K562 (cell line): ENCODE data around the genes TGM5 and EIF3J.

- RAMPAGE, long total RNA = no peak
- RRBS = no CpG with 5 or more reads among the region's 9 CpGs
PRO-cap:
- standard = no peak
- CoPRO, capped RNA only, 2 experiments = no peak in any of the 2 experiments
- CoPRO, capped and uncapped RNA, 2 experiments = no peak in any of the 2 experiments
- CoPRO, uncapped RNA only, 2 experiments = no peak in any of the 2 experiments
CAGE:
- cytosol, long polyA plus RNA = no peak
- long polyA plus RNA = no peak
- nucleolus, long total RNA = no peak
- nucleus, long polyA plus RNA = no peak
Measured at GRCh38 chr15:43266752-43267350, at the start of gene TGM5. Gene TGM5, minus strand, starts transcription at chr15:43266928.

DNA sequence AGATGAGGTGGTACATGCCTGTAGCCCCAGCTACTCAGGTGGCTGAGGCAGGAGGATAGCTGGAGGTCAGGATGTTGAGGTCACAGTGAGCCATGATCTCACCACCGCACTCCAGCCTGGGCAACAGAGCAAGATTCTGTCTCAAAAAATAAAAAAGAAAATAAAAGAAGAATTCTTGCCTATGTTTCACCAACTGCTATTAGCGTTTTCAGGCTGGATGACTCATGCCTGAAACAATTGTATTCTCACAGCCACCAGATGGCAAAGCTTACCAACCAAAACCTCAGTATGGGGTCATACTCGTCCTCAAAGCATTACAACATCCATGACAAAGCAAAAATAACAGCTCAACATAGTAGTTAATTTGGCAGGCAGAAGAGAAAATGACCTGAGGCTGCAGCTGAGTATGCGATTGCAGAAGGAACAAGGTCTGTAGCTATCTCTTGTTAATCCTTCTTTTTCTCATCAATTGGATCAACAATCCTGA, 52.2 kb downstream of the TP53BP1 start:
- RAMPAGE, long total RNA = no peak
- RRBS = no CpG with 5 or more reads among the region's 4 CpGs
PRO-cap:
- standard = no peak
- CoPRO, capped RNA only, 2 experiments = no peak in any of the 2 experiments
- CoPRO, capped and uncapped RNA, 2 experiments = no peak in any of the 2 experiments
- CoPRO, uncapped RNA only, 2 experiments = no peak in any of the 2 experiments
CAGE:
- cytosol, long polyA plus RNA = no peak
- long polyA plus RNA = no peak
- nucleolus, long total RNA = no peak
- nucleus, long polyA plus RNA = no peak

DNA sequence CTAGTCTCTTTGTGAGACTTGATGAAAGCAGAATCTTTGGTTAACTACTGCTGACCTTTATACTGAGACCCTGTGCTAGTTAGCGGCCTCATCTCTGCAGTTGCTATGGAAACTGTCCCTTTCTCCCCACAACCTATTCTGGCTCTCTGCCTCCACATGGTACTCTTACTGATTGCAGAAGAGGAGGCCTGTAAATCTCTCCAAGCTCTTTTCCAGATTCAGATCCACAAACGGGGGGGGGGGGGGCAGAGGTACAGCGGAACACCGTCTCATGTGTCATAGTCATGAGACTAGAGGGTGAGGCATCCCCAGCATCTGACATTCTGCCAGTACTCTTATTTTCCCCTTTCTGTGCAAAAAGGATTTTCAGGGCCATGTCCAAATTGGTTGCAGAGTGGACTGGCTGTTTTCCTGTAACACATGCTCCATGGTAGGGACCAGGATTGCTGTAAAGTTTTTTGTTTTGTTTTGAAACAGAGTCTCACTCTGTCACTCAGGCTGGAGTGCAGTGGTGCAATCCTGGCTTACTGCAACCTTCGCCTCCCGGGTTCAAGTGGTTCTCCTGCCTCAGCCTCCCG, 8.4 kb upstream of the MAP1A start:
- RAMPAGE, long total RNA = no peak
- RRBS = no CpG with 5 or more reads among the region's 7 CpGs
PRO-cap:
- standard = no peak
- CoPRO, capped RNA only, 2 experiments = no peak in any of the 2 experiments
- CoPRO, capped and uncapped RNA, 2 experiments = no peak in any of the 2 experiments
- CoPRO, uncapped RNA only, 2 experiments = no peak in any of the 2 experiments
CAGE:
- cytosol, long polyA plus RNA = no peak
- long polyA plus RNA = no peak
- nucleolus, long total RNA = no peak
- nucleus, long polyA plus RNA = no peak

DNA sequence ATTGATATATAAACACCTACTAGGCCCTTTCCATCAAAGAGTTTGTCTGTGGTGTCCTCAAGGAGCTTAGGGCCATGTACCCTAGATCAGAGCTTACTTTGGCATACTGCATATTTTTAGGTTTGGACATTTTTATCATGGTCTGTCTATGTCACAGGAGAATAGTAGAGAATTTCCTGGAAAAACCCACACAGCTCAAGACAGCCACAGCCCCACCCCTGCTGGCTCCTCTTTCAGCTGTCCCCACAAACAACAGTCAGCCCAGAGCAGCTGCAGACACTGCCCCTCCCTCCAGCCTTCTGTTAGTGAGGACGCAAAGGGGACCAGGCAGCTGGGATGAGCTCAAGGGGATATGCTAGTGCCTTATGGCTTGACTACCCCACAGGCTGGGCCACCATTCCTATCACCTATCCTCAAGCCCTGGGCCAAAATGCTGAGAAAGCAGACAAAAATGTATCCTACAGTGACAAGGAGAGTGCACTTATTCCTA, 3.2 kb upstream of the MAP1A start:
- RAMPAGE, long total RNA = no peak
- RRBS = no CpG with 5 or more reads among the region's 1 CpG
PRO-cap:
- standard = no peak
- CoPRO, capped RNA only, 2 experiments = no peak in any of the 2 experiments
- CoPRO, capped and uncapped RNA, 2 experiments = no peak in any of the 2 experiments
- CoPRO, uncapped RNA only, 2 experiments = no peak in any of the 2 experiments
CAGE:
- cytosol, long polyA plus RNA = no peak
- long polyA plus RNA = no peak
- nucleolus, long total RNA = no peak
- nucleus, long polyA plus RNA = no peak

DNA sequence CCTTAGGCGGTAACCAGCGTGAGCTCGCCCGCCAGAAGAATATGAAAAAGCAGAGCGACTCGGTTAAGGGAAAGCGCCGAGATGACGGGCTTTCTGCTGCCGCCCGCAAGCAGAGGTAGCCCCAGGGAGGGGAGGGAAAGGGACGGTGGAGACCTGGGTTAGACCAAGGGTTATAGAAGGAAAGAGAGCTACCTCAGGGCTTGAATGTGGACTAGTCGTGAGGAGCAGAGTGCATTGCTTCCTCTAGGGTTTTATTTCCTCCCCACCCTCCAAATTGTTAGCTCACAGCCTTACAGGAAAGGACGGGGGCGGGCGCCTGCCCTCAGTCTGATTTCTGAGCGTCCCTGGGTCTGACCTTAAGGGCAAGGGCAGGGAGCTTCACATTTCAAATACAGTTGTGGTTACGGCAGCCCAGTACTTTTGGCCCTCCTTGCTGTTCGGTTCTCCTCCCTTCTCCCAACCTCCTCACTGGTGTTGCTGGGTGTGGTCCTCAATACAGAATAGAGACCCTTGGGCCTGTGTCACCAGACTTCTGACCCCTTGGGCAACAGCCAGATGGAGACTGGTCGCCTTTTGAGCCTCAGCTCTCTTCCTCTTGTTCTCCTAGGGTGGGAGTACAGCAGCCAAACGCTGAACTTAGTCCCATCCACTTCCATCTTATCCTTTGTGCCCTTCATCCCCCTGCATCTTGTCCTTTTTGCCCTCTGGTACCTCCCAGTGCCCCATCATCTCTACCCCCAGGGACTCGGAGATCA, 1.0 kb downstream of the SERF2 start:
- RAMPAGE, long total RNA = no peak
- RRBS = no CpG with 5 or more reads among the region's 22 CpGs
PRO-cap:
- standard = no peak
- CoPRO, capped RNA only, 2 experiments = peak in 1 of 2 experiments; most common plus-strand start position 383 of the sequence (in 1); most common minus-strand start position 216 of the sequence (in 1)
- CoPRO, capped and uncapped RNA, 2 experiments = no peak in any of the 2 experiments
- CoPRO, uncapped RNA only, 2 experiments = peak in 1 of 2 experiments; most common plus-strand start position 112 of the sequence (in 1); most common minus-strand start position 179 of the sequence (in 1)
CAGE:
- cytosol, long polyA plus RNA = no peak
- long polyA plus RNA = no peak
- nucleolus, long total RNA = no peak
- nucleus, long polyA plus RNA = no peak

DNA sequence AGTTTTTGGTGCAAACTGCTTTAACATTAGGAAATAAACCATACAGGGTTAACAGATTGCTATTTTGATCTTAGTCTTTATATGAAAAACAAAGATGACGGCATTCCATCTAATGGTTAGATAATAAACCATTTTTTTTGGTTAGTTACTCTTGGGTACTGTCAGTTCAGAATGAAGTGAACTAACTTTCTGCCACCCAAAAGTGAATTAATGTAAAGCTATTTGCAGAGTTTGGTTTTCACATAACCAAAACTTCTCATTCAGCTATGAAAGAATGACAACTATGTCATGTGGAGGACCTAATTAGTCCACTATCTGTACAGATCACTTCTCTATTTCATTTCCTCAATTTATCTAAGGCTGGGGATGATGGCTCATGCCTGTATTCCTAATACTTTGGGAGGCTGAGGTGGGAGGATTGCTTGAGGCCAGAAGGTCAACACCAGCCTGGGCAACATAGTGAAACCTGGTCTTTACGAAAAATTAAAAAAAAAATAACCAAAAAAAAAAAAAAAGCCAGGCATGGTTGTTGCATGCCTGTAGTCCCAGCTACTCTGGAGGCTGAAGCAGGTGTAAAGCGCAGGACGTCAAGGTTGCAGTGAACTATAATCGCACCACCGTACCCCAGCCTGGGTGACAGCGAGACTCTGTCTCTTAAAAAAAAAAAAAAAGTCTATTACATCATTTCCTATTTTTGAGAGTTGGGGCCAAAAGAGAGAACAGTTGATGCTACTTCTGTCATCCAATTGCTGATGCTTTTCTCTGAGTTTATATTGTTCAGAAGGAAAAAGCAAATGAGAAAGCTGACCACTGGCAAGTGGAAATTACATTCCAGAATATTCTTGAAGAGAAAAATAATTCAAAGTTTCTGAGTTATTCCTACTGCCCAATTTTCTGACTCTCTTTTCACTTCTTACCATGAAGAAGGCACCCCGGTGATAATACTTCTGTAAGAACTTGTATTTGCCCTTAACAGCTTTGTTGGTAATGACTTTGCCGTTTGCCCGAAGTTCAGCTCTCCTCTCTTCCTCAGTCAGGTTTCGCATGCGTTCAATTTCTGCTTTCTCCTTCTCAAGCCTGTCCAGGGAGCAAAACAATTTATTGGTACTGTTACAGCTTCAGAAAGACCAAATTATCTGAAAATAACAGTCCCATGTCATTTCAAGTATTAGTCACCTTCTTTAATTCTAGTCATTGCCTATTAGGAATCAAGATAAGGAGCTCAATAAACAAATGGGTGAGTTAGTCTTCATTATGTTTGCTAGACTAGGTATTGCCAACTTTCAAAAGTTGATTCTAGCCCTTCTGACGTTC, 8.9 kb downstream of the HYPK start:
- RAMPAGE, long total RNA = no peak
- RRBS = no CpG with 5 or more reads among the region's 13 CpGs
PRO-cap:
- standard = no peak
- CoPRO, capped RNA only, 2 experiments = no peak in any of the 2 experiments
- CoPRO, capped and uncapped RNA, 2 experiments = no peak in any of the 2 experiments
- CoPRO, uncapped RNA only, 2 experiments = peak in 1 of 2 experiments; most common plus-strand start position 210 of the sequence (in 1); most common minus-strand start position 209 of the sequence (in 1)
CAGE:
- cytosol, long polyA plus RNA = no peak
- long polyA plus RNA = no peak
- nucleolus, long total RNA = no peak
- nucleus, long polyA plus RNA = no peak

DNA sequence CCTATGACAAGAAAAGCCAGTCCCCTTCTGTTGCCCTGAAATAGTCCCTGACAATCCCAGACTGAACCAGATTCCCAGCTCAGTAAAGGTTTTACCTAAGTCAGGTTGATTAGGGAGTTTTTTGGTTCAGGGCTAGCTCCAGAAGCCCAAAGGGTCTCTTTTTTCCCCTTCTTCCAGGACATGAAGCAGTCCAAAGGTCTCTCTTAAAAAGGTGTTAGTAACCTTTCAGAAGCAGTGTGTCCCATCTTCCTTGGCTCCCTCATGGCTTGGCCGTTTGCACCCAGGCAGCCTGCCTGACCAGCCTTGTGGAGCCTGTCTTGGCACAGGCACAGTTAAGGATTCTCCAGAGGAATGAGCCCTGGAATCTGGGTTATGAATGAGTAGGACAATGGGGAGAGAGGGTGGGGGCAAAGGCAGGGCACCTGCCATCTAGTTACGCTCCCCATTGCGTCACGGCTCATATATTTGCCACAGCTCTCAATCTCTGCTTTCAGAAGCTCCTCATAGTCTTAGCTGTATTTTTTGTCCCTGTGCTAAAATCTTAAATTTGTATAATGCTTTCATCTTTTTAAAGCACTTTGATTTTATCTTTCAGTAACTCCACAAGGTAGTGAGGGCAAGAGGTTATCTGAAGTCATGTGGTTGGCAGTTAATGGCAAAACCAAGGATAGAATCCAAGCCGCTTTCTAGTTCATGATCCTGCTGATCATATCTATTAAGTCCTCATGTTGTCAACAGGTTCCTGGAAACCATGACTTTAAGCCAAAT, 50.6 kb downstream of the WDR76 start:
- RAMPAGE, long total RNA = no peak
- RRBS = no CpG with 5 or more reads among the region's 5 CpGs
PRO-cap:
- standard = no peak
- CoPRO, capped RNA only, 2 experiments = no peak in any of the 2 experiments
- CoPRO, capped and uncapped RNA, 2 experiments = no peak in any of the 2 experiments
- CoPRO, uncapped RNA only, 2 experiments = no peak in any of the 2 experiments
CAGE:
- cytosol, long polyA plus RNA = no peak
- long polyA plus RNA = no peak
- nucleolus, long total RNA = no peak
- nucleus, long polyA plus RNA = no peak

DNA sequence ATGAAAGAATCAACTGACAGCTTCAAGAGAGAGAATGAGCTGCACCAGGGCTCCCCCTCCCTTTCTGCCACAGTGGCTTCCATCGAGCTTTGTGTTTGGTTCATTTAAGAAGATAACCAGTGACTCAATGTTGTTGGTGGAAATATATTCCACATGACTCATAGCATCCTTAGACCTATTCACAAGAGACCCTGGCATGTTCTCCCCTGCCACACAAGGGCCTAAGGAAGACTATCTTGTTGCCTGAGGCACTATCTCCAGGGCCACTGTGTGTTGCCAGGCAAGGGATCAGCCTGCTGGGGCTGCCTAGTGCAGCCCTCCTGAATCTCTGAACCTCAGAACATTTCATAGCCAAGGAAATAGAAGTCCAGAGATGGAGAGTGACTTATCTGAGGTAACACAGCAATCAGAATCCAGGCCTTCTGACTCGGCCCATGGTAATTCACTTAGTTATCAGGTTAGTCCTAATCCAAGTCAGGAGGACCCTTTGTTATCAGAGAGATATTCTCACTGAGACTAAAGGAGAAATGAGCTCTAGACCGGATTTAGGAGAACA, 86.7 kb downstream of the WDR76 start:
- RAMPAGE, long total RNA = no peak
- RRBS = no CpG with 5 or more reads among the region's 3 CpGs
PRO-cap:
- standard = no peak
- CoPRO, capped RNA only, 2 experiments = no peak in any of the 2 experiments
- CoPRO, capped and uncapped RNA, 2 experiments = no peak in any of the 2 experiments
- CoPRO, uncapped RNA only, 2 experiments = no peak in any of the 2 experiments
CAGE:
- cytosol, long polyA plus RNA = no peak
- long polyA plus RNA = no peak
- nucleolus, long total RNA = no peak
- nucleus, long polyA plus RNA = no peak

GRCh38 chr15:44228981-44229377, 33.9 kb upstream of the FRMD5 start:
- RAMPAGE, long total RNA = no peak
- RRBS = no CpG with 5 or more reads among the region's 10 CpGs
PRO-cap:
- standard = no peak
- CoPRO, capped RNA only, 2 experiments = no peak in any of the 2 experiments
- CoPRO, capped and uncapped RNA, 2 experiments = no peak in any of the 2 experiments
- CoPRO, uncapped RNA only, 2 experiments = no peak in any of the 2 experiments
CAGE:
- cytosol, long polyA plus RNA = no peak
- long polyA plus RNA = no peak
- nucleolus, long total RNA = no peak
- nucleus, long polyA plus RNA = no peak

DNA sequence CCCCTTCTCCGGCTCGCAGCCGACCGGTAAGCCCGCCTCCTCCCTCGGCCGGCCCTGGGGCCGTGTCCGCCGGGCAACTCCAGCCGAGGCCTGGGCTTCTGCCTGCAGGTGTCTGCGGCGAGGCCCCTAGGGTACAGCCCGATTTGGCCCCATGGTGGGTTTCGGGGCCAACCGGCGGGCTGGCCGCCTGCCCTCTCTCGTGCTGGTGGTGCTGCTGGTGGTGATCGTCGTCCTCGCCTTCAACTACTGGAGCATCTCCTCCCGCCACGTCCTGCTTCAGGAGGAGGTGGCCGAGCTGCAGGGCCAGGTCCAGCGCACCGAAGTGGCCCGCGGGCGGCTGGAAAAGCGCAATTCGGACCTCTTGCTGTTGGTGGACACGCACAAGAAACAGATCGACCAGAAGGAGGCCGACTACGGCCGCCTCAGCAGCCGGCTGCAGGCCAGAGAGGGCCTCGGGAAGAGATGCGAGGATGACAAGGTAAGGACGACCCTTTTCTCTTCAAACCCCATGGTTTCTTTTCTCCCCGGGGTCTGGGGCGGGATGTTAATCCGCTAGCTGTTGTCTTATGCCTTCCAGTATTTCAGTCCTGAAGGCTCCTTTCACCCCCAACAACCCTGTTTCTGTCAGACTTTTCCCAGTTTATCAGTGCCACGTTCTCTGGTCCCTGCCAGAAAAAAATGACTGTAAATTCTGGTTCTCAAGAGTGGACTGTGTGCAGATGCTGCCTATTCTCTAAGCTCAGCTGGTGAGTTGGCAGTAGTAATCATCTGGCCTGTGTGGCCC, 552 bp downstream of the GOLM2 start:
- RAMPAGE, long total RNA = no peak
- RRBS = 0% methylated on average over 3 of the region's 45 CpGs
PRO-cap:
- standard = bidirectional peak, plus-strand start at position 399 of the sequence, minus-strand start at position 248 of the sequence
- CoPRO, capped RNA only, 2 experiments = no peak in any of the 2 experiments
- CoPRO, capped and uncapped RNA, 2 experiments = peak in 1 of 2 experiments; most common plus-strand start position 399 of the sequence (in 1); most common minus-strand start position 239 of the sequence (in 1)
- CoPRO, uncapped RNA only, 2 experiments = no peak in any of the 2 experiments
CAGE:
- cytosol, long polyA plus RNA = no peak
- long polyA plus RNA = no peak
- nucleolus, long total RNA = no peak
- nucleus, long polyA plus RNA = no peak

GRCh38 chr15:44536960-44537519, at the start of gene EIF3J:
Gene EIF3J, plus strand, starts transcription at chr15:44537147.
- RAMPAGE, long total RNA = start-site peak on the plus strand at chr15:44537048-44537194, 32,711 and 5,579 reads in 2 replicates
- RRBS = 3% methylated on average over 19 of the region's 73 CpGs
PRO-cap:
- standard = bidirectional peak, plus-strand start at chr15:44537171, minus-strand start at chr15:44537020
- CoPRO, capped RNA only, 2 experiments = peak in 2 of 2 experiments; most common plus-strand start chr15:44537171 (in 2)
- CoPRO, capped and uncapped RNA, 2 experiments = peak in 2 of 2 experiments; most common plus-strand start chr15:44537171 (in 2)
- CoPRO, uncapped RNA only, 2 experiments = peak in 1 of 2 experiments; most common plus-strand start chr15:44537173 (in 1)
CAGE:
- cytosol, long polyA plus RNA = start-site peak on the plus strand at chr15:44537100-44537221, 1,972 and 1,609 reads in 2 replicates; start-site peak on the plus strand at chr15:44537360-44537422, 475 and 387 reads in 2 replicates
- long polyA plus RNA = start-site peak on the plus strand at chr15:44537096-44537221, 1,382 and 3,297 reads in 2 replicates; start-site peak on the plus strand at chr15:44537361-44537422, 747 and 1,150 reads in 2 replicates
- nucleolus, long total RNA = no peak
- nucleus, long polyA plus RNA = start-site peak on the plus strand at chr15:44537100-44537227, 219 and 1,008 reads in 2 replicates; start-site peak on the plus strand at chr15:44537364-44537422, 175 and 188 reads in 2 replicates

GRCh38 chr15:44555369-44555860, 18.5 kb downstream of the EIF3J start:
- RAMPAGE, long total RNA = no peak
PRO-cap:
- standard = no peak
- CoPRO, capped RNA only, 2 experiments = no peak in any of the 2 experiments
- CoPRO, capped and uncapped RNA, 2 experiments = no peak in any of the 2 experiments
- CoPRO, uncapped RNA only, 2 experiments = no peak in any of the 2 experiments
CAGE:
- cytosol, long polyA plus RNA = no peak
- long polyA plus RNA = no peak
- nucleolus, long total RNA = no peak
- nucleus, long polyA plus RNA = no peak

DNA sequence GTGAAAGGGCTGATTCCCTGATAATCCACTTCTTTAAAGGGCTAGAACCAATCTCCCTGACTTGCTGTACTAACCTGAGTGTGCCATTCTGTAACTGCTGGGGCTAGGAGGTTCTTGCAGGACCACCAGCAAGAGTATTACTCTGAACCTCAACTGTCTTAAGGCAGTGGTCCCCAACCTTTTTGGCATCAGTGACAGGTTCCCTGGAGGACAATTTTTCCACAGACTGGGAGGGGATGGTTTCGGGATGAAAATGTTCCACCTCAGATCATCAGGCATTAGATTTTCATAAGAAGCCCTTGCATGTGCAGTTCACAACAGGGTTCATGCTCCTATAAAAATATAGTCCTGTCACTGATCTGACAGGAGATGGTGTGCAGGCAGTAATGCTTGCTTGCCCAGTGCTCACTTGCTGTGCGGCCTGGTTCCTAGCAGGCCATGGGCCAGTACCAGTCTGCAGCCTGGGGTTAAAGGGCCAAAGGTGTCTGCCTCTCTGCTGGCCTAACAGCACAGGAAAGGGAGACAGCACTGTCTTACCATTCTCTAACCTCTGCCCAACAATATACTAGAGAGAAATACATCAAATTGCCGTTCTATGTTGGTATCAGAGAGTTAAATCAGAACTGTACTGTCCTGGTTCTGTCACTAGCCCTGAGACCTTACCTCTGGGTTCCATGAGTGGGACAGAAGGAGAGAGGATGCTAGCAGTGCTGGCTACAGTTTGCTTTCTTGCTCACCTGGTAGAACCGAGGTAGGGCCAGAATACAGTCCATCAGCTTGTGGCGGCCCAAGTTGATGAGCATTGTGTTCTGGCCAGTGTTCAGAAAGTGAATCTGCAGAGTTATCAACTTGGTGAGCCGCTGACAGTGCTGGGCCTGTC, 28.4 kb downstream of the EIF3J start:
- RAMPAGE, long total RNA = no peak
- RRBS = no CpG with 5 or more reads among the region's 6 CpGs
PRO-cap:
- standard = no peak
- CoPRO, capped RNA only, 2 experiments = no peak in any of the 2 experiments
- CoPRO, capped and uncapped RNA, 2 experiments = peak in 2 of 2 experiments; most common plus-strand start position 580 of the sequence (in 1); most common minus-strand start position 300 of the sequence (in 1)
- CoPRO, uncapped RNA only, 2 experiments = peak in 2 of 2 experiments; most common plus-strand start position 93 of the sequence (in 1); most common minus-strand start position 327 of the sequence (in 1)
CAGE:
- cytosol, long polyA plus RNA = no peak
- long polyA plus RNA = no peak
- nucleolus, long total RNA = no peak
- nucleus, long polyA plus RNA = no peak

DNA sequence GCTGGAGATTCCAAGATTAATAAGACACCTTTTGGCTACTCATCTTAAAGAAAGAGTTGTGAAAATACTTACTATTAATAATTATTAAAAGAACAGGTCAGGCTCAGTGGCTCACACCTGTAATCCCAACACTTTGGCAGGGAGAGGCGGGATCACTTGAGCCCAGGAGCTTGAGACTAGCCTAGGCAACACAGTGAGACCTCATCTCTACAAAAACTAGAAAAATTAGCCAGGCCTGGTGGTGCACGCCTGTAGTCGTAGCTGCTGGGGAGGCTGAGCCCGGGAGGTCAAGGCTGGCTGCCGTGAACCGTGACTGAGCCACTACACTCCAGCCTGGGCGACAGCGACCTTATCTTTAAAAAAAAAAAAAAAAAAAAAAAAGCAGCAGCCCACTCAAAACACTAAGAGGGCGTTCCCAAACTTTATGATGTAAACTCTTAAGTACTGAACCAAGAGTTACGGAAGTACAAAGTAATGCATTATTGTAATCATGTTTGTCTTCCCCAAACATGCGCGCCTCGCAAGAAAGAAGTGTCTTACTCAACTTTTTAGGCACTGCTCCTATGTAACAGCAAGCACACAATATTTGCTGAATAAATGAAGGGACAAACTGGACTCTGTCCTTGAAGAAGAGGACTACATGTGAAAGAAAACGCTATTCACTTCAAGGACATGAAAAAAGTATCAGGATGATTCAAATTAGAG, 1.0 kb downstream of the SPG11 start:
- RAMPAGE, long total RNA = no peak
- RRBS = no CpG with 5 or more reads among the region's 14 CpGs
PRO-cap:
- standard = bidirectional peak, plus-strand start at position 312 of the sequence, minus-strand start at position 315 of the sequence
- CoPRO, capped RNA only, 2 experiments = peak in 2 of 2 experiments; most common plus-strand start position 479 of the sequence (in 1); most common minus-strand start position 325 of the sequence (in 2)
- CoPRO, capped and uncapped RNA, 2 experiments = no peak in any of the 2 experiments
- CoPRO, uncapped RNA only, 2 experiments = peak in 1 of 2 experiments; most common minus-strand start position 595 of the sequence (in 1)
CAGE:
- cytosol, long polyA plus RNA = no peak
- long polyA plus RNA = no peak
- nucleolus, long total RNA = no peak
- nucleus, long polyA plus RNA = no peak

DNA sequence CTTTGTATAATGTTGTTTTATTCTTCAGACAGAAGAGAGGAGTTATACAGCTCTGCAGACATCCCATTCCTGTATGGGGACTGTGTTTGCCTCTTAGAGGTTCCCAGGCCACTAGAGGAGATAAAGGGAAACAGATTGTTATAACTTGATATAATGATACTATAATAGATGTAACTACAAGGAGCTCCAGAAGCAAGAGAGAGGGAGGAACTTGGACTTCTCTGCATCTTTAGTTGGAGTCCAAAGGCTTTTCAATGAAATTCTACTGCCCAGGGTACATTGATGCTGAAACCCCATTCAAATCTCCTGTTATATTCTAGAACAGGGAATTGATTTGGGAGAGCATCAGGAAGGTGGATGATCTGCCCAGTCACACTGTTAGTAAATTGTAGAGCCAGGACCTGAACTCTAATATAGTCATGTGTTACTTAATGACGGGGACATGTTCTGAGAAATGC, 5.4 kb downstream of the B2M start:
- RAMPAGE, long total RNA = no peak
- RRBS = no CpG with 5 or more reads among the region's 1 CpG
PRO-cap:
- standard = no peak
- CoPRO, capped RNA only, 2 experiments = no peak in any of the 2 experiments
- CoPRO, capped and uncapped RNA, 2 experiments = no peak in any of the 2 experiments
- CoPRO, uncapped RNA only, 2 experiments = peak in 1 of 2 experiments; most common plus-strand start position 9 of the sequence (in 1)
CAGE:
- cytosol, long polyA plus RNA = no peak
- long polyA plus RNA = no peak
- nucleolus, long total RNA = no peak
- nucleus, long polyA plus RNA = no peak

DNA sequence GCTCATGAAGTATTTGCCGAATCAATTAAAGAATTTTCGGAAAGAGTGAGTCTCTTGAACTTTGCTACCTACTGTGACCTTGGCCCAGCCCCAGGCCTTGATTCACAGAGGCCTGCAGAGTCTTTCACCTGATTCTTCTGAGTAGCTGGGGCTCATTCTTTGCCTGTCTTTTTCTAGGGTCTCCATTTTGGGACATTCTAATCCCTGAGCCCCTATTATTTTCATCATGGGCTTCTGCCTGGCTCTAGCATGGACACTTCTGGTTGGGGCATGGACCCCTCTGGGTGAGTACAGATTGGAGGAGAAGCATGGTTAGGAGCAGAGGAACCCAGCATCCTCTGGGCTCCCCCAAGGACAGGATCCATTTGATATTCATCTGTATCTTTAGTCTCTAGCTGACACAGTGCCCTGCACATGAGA, 2.0 kb downstream of the DUOX1 start:
- RAMPAGE, long total RNA = no peak
- RRBS = no CpG with 5 or more reads among the region's 2 CpGs
PRO-cap:
- standard = no peak
- CoPRO, capped RNA only, 2 experiments = no peak in any of the 2 experiments
- CoPRO, capped and uncapped RNA, 2 experiments = no peak in any of the 2 experiments
- CoPRO, uncapped RNA only, 2 experiments = no peak in any of the 2 experiments
CAGE:
- cytosol, long polyA plus RNA = no peak
- long polyA plus RNA = no peak
- nucleolus, long total RNA = no peak
- nucleus, long polyA plus RNA = no peak

GRCh38 chr15:45314990-45315348, 62.9 kb downstream of the SLC28A2 start:
- RAMPAGE, long total RNA = no peak
- RRBS = no CpG with 5 or more reads among the region's 12 CpGs
PRO-cap:
- standard = unidirectional peak, plus-strand start at chr15:45315182
- CoPRO, capped RNA only, 2 experiments = no peak in any of the 2 experiments
- CoPRO, capped and uncapped RNA, 2 experiments = no peak in any of the 2 experiments
- CoPRO, uncapped RNA only, 2 experiments = no peak in any of the 2 experiments
CAGE:
- cytosol, long polyA plus RNA = no peak
- long polyA plus RNA = no peak
- nucleolus, long total RNA = no peak
- nucleus, long polyA plus RNA = no peak

DNA sequence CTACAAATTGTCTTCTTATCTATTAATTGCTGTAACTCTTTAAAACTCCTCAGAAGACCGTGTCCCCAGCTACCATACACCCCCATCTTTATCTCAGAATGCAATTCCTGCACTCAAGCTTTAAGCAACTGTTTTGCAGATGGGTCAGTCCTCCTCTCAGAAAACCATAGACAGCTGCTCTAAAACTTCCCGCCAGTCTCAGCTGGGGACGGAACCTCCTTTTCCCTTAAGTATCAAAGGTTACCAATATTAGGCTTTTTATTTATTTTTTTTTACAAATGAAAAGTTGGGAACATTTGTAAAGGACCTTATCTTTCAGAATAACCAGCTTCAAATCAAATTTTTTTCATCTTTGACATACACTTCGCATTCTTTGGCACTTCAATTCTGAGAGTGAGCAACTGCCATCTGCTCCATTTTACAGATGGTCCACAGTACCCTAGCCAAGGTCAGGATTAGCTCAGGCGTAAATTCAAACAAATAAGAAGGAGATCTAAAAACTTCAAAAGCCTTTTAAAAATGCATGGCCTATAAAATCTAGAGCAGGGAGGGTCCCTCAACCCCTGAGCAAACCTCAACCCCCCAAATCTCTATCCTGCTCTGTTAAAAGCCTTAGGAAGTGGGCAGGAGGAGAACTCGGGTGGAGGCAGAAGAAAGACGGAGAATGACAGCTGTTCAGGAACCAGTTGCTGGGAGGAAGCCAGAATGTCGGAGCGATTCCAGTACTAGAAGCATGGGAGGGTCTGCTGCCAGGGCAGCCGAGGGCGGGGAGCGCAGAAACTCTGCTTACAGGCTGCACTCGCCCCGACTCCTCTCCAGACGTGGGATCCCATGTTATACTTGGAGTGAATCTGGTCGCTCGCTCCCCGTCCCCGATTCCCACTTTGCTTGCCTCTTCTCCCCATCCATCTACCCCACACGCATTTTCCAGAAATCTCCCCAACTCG, 1.1 kb downstream of the GATM start:
- RAMPAGE, long total RNA = no peak
- RRBS = no CpG with 5 or more reads among the region's 21 CpGs
PRO-cap:
- standard = no peak
- CoPRO, capped RNA only, 2 experiments = no peak in any of the 2 experiments
- CoPRO, capped and uncapped RNA, 2 experiments = no peak in any of the 2 experiments
- CoPRO, uncapped RNA only, 2 experiments = no peak in any of the 2 experiments
CAGE:
- cytosol, long polyA plus RNA = no peak
- long polyA plus RNA = no peak
- nucleolus, long total RNA = no peak
- nucleus, long polyA plus RNA = no peak